ENCODE data around the gene GNPDA1.

- RRBS: no CpG with 5 or more reads among the region's 6 CpGs
Observed at GRCh38 chr5:142000567-142001399, 12.0 kb downstream of the GNPDA1 start.

GRCh38 chr5:142012918-142013228, at the start of gene GNPDA1:
Gene GNPDA1, minus strand, starts transcription at chr5:142013027.
- RRBS: 1% methylated on average over 32 of the region's 38 CpGs

GRCh38 chr5:142013987-142014528, 1.2 kb upstream of the GNPDA1 start:
- RRBS: 4% methylated on average over 3 of the region's 11 CpGs

GRCh38 chr5:142063666-142064489, 44.7 kb upstream of the NDFIP1 start:
- RRBS: no CpG with 5 or more reads among the region's 14 CpGs

DNA sequence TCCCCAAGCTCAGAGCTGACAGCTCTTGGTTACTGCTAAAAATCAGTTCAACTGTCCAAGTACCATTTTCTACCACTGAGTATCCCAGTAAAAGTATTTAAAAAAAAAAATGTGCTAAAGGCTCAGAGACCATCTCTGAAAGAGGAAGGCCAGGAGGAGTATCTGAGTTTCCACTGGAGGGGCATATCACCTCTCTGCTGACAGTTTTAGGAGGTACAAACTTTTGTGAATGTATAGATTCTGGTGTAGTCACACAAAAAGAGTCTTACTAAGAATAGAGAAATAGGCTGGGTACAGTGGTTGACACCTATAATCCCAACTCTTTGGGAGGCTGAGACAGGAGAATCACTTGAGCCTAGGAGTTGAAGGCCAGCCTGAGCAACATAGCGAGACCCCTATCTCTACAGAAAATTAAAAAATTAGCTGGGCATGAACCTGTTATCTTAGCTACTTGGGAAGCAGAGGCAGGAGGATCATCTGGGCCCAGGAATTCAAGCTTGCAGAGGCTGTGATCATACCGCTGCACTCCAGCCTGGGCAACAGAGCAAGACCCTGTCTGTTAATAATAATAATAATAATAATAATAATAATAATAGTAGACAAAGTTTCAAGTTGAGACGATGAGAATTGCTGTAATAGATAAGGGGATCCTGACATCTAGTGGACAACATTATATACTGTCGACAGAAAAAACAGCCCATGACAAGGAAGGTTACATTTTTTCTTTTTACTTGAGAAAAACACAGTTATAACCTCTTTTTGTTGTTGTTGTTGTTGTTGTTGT, 35.0 kb downstream of the NDFIP1 start:
- RRBS: no CpG with 5 or more reads among the region's 4 CpGs

GRCh38 chr5:142192717-142193289, 84.2 kb downstream of the NDFIP1 start:
- RRBS: no CpG with 5 or more reads among the region's 11 CpGs

- RRBS: no CpG with 5 or more reads among the region's 17 CpGs
Observed at GRCh38 chr5:142312783-142313706, 11.8 kb downstream of the SPRY4 start.

DNA sequence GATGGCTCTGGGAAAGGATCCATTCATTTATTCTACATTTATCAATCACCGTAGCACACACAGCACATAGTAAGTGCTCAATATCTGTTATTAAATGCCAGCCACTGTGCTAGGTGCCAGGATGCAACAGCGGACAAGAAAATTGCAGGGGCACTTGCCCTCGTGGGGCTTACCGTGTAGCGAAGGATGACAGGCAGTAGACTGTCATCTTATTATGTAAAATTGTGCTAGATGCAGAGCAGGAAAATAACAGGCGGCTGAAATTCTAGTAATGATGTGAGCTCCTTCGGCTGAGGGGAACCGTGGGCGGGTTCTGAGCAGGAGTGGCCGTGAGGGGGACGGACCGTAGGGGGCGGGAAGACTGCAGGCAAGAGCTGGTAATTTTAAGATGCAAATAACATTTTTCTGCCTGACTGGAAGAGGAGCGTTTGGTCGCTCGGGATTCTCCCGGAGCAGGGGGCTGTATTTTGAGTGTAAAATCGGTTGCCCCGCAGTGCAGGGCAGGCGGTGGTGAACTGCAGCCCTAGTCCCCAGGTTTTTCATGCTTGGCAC, 620 bp upstream of the ARHGAP26 start:
- RRBS: no CpG with 5 or more reads among the region's 20 CpGs

- RRBS: no CpG with 5 or more reads among the region's 5 CpGs
Observed at GRCh38 chr5:142796563-142797286, 26.5 kb downstream of the ARHGAP26 start.

- RRBS: no CpG with 5 or more reads among the region's 3 CpGs
Observed at GRCh38 chr5:142846520-142847045, 76.4 kb downstream of the ARHGAP26 start.

DNA sequence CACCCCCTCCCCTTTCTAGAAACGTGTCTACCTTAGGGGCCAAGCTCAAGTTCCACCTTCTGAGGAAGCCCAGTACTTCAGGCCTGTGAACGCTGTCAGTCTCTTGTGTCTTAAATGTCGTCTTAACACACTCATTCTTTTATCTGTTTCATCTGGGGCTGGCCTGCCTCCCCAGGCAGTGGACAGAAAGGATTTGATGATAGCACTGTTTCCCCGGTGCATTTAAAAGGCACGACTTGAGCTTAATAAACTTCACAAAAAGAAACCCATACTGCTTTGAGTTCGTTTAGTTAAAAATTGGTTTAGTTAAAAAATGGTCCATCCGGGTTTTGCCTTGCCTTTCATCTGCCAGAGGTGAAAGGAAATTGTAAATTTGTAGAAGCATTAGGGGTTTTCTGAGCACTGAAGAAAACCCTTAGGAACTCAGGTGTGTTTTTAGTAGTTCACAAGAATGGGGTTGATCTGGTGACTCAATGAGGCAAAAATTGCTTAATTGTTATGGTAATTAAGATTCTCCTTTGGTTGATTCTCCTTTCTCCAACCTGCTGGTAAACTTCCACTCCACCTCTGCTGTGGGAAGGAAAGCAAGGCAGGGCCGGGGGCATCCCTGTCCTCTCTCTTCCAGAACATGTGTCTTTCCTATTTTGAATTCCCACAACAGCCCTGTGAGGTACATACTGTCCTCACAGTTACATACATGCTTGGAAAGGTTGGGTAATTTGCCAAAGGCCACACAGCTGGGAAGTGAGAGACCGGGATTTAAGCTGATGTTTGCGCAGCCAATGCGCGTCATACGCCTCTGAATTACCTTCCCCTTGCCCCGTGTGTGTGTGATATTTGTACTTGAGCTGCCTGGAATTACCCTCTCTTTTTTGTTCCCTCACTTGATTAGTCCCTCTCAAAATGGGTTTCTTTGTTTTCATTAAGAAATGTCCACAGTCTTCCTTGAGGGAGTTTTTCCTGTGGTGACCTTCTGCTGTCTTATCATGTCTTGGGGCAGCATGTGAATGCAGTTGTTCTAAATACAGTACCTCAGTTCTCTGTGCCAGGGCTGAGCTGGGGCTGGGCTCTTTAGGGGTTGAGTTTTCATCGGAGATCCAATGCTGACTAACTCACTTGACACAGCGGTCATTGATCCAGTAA, 94.3 kb downstream of the ARHGAP26 start:
- RRBS: 76% methylated on average over 1 of the region's 16 CpGs

- RRBS: no CpG with 5 or more reads among the region's 4 CpGs
Observed at GRCh38 chr5:142869808-142870306, 99.7 kb downstream of the ARHGAP26 start.

DNA sequence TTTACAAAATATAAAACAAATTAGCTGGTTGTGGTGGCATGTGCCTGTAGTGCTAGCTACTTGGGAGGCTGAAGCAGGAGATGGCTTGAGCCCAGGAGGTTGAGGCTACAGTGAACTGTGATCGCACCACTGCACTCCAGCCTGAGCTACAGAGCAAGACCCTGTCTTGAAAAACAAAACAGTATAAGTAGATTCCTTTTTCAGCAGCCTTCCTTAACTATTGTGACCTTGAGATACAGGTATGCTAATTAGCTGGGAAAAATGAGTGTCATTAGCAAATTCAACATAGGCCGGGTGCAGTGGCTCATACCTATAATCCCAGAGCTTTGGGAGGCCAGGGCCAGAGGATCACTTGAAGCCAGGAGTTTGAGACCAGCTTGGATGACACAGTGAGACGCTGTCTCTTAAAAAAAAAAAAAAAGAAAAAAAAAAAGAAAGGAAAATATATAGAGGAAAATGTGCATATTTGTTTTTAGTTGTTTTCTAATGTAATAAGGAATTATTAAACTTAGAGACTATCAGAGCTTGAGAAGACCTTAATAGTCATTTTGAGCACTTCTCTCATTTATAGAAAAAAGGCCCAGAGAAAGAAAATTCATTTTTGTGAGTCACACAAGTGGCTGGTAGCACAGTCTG, 188.4 kb downstream of the ARHGAP26 start:
- RRBS: no CpG with 5 or more reads among the region's 3 CpGs

DNA sequence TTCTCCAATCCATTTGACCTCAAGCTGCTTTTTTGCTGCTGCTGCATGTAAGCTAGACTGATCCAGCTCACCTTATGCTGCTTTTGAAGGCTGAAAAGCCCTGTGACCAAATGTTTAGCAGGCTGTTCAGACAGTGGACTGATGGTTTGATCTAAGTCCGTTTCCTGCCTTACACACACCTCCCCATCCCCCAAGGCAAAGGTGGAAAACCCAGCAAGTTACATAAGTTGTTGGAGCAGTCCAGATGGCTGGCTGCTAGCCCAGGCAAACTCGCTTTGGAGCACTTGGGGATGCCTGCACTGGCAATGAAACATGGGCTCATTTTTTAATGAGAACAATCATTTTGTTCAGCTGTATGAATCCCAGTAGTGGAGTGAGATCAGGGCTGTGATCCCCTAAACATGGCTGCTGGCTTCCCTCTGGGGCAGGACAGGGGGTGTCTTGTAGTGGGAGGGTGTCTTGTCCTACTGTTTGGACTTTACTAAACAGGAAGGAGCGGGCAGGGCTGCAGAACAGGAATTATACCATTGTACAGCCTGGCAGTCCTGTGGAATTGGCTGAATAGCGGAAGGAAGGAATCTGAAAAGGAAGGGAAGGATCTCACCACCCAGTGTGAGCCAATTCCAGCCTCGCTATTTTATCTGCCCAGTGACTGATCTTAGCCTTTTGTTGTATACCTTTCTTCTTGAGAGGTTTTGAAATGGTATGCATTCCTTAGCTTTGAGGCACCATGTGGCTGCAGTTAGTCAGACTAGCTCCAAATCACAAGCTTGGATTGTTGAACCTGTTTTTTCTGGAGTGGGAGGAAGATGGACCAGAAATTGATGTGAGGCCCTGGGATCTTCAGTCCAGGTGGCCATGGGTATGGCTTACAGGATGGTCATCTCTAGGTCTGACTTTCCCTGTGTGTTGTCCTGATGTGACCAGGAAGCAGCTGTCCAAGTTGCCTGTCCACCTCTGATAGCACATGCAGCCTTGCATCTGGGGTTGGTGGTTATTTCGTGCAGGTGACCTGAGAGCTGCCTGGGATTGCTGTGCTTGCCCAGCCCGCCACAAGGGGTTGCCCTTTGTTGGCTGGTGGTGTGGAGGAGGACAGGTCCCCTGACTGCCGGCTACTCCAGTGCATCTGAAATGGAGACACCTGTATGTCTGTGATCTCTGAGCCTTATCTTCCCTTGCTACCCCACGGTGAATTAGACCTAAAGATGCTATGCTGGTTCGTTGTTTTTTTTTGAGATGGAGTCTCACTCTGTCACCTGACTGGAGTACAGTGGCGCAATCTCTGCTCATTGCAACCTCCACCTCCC, 212.3 kb downstream of the ARHGAP26 start:
- RRBS: no CpG with 5 or more reads among the region's 11 CpGs

GRCh38 chr5:142993778-142994384, 223.7 kb downstream of the ARHGAP26 start:
- RRBS: no CpG with 5 or more reads among the region's 3 CpGs

GRCh38 chr5:143026241-143027151, 256.3 kb downstream of the ARHGAP26 start:
- RRBS: no CpG with 5 or more reads among the region's 5 CpGs

DNA sequence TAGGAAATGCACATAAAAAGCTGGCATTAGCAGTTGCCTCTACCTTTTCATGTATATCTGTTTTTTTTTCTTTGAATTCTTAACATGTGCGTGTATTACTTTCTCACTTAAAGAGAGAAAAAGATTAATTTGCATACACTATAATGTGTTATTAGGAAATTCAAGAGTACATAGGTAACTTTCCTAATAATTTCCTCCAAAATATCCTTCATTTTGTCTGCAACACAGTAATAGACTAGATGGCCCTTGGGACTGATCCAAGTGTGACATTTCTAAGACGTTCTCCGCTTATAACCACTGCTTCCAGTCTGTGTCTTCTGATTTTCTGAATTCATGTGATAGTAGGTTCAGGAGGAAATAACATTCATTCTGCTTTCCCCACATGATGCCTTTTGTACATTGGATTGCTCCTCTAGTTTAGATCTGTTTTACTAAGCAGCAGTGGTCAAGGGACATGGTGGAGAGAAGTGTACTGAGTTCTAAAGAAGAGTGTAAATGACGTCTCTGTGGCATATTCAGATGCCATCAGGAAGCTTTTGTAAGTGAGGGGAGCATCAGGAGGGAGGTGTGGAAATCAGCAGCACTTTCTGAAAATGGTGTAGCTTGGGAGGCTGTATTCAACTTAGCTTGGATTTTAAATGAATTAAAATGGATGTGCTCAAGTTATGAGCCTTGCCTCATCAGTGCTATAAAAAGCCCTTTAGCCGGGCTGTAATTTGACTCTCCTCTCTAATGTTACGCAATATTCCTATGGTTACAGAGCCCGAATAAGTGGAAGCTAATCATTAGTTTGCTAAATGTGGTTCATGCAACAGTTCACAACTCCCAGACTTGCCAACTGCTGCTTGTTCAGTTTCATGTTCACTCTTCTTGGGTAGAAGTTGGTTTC, 281.1 kb downstream of the ARHGAP26 start:
- RRBS: no CpG with 5 or more reads among the region's 7 CpGs

- RRBS: no CpG with 5 or more reads among the region's 11 CpGs
Observed at GRCh38 chr5:143222648-143223729, 180.5 kb downstream of the NR3C1 start.

GRCh38 chr5:143313918-143314540, 89.5 kb downstream of the NR3C1 start:
- RRBS: no CpG with 5 or more reads among the region's 1 CpG

GRCh38 chr5:143392600-143393501, 10.6 kb downstream of the NR3C1 start:
- RRBS: no CpG with 5 or more reads among the region's 6 CpGs

Measured in hTERT-HM (cell line).